Airway epithelial cell (primary cell): ENCODE measurements around the genes FHOD1, C16orf86, THAP11 and LCAT.

- RAMPAGE, long total RNA, result no peak
These were observed at the start of gene FHOD1 for GRCh38 chr16:67247095-67248019. TSS of gene FHOD1 (minus strand) at chr16:67247481.

DNA sequence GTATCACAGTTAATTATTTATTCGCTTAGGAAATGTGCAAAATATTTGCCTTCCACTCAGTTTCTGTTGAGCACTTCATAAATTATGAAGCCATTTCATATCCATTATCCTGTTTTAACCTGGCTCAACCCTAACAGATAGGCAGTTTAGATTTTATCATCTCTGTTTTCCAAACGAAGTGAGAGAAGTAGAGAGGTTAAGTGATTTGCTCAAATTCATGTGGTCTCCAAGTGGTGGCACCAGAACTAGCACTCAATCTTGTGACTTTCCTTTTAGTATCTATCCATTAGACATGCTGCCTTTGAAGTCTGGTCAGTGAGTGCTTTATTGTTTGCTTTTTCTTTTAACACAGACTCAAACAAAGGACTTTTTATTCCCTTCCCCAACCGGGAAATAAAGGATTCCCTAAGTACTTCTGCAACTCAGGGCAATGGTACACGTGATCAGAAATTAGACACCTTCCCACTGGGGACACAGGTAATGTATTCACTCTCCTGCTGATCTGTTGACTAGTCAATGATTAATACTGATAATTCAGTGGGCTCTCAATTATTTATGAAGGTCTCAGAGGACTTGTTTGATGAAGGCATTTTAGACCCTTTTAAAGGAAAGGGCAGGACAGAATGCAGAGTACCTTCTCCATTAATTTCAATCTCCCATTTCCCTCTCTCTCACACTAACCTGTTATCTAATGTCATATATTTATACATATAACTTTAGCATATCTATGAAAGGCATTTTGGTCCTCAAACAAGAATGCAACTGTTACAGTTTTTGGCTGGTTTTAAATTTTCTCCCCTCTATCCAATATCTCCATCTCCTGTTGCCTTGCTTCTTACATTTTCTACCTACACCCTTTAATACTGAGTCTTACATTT is 29.8 kb downstream of the TPPP3 start:
- RAMPAGE, long total RNA, result no peak

- RAMPAGE, long total RNA, result no peak
These were observed 28.3 kb downstream of the TPPP3 start for GRCh38 chr16:67364925-67365490.

DNA sequence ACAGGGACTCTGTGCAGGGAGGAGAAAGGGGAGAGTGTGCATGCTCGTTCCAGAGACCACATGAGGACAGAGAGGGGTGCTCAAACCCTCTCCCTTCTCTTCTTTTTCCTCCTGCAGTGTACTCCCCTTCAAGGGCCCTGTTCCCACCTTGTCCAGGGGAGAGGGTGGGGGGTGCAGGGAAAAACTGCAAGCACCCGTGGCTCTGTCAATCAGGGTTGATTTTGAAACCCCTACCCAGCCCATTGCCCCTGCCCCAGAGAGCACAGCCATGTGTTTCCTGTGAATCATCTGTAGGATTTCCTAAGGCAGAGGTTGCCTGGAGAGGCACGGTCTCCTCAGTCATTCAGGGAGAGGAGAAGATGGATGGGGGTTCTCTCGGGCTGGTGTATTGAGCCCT is 3.3 kb upstream of the AGRP start:
- RAMPAGE, long total RNA, result no peak

DNA sequence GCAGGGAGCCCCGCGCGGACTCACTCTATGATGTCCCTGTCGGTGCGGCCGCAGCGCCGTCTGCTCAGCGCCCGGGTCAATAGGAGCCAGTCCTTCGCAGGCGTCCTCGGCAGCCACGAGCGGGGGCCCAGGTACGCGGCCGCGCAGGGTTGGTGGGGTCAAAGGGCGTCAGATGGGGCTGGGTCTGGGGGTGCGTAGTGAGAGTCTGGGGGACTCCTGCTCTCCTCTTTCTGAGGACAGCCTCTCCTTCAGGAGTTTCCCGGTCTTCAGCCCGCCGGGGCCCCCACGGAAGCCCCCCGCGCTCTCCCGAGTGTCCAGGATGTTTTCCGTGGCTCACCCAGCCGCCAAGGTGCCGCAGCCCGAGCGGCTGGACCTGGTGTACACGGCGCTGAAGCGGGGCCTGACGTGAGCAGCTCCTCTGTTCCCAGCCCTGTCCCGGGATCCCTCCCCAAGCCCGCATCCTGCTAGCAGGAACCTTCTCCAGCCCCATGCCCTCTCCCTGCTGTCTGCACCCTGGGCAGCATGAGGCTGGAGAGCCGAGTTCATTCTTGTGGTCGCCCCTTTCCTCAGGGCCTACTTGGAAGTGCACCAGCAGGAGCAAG is 9.9 kb downstream of the RIPOR1 start:
- RAMPAGE, long total RNA, result no peak

- RAMPAGE, long total RNA, result no peak
These were observed 1.1 kb upstream of the CTCF start for GRCh38 chr16:67561027-67561851.

DNA sequence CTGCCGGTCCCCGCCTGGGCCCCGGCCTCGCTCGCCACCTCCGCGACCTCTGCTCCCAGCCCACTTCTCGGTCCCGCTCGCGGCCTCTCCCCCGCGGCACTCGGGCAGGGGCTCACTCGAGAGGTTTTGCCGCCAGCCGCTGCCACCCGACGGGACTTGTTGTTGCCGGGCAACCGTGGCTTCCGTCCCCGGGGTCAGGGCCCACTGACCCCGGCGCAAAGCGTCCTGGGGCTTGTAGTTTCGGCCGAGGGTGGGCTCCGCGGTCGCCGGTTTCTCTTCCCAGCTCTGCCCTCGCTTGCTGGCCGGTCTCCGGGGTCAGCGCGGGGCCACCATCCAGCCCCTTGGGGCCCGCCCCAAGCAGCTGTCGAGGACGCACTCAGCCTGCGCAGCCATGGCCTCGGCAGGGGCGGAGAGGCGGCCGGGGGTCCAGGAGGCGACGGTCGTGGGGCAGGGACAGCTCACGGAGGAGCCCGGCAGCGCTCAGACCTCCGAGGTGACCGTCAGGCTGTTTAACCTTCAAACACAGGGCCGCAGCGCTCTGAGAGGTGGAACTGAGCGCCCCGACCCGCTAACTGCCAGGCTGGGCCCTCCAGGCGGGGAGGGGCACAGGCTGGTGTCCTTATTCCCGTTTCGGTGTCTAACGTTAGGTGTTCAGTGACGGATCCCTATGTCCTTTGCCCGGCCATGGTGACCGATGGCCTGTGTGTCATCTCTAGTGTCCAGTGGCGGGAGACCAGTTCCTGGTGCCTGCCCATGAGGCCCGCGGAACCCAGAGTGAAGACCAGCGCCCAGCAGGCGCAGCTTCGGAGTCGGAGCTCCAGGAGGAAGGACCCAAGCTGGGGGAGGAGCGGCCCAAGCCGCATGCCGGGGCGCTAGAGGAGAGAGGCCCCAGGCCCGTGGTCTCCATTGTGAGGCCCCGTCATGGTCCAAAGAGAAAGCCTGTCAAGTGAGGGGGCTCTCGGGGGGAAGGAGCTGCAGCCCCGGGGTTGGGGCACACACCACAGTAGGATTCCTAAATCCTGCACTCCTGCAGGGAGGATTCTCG is at the start of gene C16orf86:
TSS of gene C16orf86 (plus strand) at position 235 of the 1,045 bp plus-strand sequence.
- RAMPAGE, long total RNA, result no peak

DNA sequence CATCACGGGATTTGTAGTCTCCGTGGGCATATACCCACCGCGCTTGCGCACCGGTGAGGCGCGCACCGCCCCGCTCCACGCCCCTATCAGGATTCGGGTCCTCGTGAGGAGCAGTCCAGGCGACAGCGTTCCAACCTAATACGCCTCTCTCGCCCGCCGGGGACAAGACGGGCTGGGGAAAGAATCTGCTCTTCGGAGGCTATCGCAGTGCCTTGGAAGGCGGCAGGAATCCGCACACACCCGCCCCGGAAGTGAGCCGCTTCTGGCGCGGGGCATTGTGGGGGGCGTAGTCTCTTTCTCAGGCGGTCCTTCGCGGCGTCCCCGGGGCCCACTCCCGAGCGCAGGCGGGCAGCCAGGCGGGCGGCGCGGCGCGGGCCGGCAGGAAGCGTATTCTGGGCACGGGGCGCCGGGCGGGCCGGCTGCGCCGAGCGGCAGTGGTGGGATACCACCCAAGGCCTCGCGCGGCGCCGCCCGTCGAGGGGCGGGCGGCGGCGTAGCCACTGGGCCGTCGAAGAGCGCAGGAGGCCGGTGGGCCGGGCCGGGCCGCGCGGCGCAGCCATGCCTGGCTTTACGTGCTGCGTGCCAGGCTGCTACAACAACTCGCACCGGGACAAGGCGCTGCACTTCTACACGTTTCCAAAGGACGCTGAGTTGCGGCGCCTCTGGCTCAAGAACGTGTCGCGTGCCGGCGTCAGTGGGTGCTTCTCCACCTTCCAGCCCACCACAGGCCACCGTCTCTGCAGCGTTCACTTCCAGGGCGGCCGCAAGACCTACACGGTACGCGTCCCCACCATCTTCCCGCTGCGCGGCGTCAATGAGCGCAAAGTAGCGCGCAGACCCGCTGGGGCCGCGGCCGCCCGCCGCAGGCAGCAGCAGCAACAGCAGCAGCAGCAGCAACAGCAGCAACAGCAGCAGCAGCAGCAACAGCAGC is at the start of gene THAP11:
TSS of gene THAP11 (plus strand) at position 324 of the 931 bp plus-strand sequence.
- RAMPAGE, long total RNA, result no peak

- RAMPAGE, long total RNA, result no peak
These were observed 1.6 kb downstream of the THAP11 start for GRCh38 chr16:67843719-67844054.

- RAMPAGE, long total RNA, result no peak
These were observed 11.5 kb upstream of the CENPT start for GRCh38 chr16:67858932-67859480.

- RAMPAGE, long total RNA, result no peak
These were observed 11.8 kb upstream of the EDC4 start for GRCh38 chr16:67860979-67861499.

- RAMPAGE, long total RNA, result no peak
These were observed 4.5 kb upstream of the EDC4 start for GRCh38 chr16:67868415-67868745.

DNA sequence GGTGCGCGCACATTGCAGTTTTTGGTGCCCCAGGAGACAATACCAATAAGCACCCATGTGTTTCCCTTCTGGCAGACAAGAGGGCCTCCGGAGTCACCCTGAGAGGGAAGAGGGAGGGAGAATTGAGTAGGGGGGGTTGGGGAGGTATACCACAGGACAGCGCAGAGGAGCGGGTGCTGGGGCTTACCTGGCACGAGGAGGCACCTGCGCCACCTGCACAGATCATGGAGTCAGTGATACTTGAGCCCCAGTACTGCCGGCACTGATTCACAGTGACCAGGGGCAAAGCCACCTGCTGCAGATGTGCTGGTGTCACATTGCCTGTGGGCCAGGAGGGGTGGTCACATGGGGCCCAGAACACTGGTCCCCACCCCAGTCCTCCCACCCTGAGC is 1.7 kb downstream of the CTRL start:
- RAMPAGE, long total RNA, result no peak

GRCh38 chr16:67943931-67944843 is at the start of gene LCAT:
TSS of gene LCAT (minus strand) at chr16:67944120.
- RAMPAGE, long total RNA, result no peak

DNA sequence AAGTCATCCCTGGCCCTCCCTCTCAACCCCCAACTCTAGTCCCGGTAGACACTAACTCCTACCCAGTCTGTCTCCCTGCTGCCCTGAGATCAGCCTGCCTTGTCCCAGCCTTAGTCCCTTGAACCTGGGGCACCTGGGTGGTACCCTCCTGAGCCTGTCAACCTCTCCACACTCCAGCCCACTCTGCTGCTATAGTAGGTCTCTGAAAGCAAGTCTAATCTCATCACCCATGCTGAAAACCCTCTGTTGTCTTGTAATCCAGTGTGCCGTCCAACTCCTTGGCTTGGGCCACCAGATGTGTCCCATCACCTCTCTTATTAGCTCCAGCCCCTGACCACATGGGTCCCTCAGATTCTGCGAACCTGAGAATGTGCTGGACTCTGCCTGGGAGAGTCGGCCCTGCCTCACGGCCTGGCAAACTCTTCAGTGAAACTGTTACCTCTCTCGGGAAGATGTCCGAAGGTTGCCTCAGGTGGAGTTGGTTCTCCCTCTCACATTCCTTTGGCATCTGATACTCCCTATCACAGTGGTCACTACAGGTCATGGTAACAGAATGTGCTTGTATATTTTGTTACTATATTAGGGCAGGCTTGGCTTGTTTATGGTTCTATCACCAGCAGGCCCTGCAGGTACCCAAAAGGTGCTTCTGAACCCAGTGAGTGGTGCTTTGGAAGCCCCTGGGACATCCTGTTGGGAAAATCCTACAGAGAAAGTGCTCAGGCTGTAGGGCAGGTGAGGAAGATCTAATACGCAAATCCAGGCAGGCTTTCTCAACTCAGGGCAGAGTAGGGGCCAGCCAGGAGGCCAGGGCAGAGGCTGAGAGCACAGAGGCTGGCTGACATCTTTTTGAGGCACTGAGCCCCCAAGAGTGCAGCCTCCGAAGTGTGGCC is 9.8 kb downstream of the SLC12A4 start:
- RAMPAGE, long total RNA, result no peak

DNA sequence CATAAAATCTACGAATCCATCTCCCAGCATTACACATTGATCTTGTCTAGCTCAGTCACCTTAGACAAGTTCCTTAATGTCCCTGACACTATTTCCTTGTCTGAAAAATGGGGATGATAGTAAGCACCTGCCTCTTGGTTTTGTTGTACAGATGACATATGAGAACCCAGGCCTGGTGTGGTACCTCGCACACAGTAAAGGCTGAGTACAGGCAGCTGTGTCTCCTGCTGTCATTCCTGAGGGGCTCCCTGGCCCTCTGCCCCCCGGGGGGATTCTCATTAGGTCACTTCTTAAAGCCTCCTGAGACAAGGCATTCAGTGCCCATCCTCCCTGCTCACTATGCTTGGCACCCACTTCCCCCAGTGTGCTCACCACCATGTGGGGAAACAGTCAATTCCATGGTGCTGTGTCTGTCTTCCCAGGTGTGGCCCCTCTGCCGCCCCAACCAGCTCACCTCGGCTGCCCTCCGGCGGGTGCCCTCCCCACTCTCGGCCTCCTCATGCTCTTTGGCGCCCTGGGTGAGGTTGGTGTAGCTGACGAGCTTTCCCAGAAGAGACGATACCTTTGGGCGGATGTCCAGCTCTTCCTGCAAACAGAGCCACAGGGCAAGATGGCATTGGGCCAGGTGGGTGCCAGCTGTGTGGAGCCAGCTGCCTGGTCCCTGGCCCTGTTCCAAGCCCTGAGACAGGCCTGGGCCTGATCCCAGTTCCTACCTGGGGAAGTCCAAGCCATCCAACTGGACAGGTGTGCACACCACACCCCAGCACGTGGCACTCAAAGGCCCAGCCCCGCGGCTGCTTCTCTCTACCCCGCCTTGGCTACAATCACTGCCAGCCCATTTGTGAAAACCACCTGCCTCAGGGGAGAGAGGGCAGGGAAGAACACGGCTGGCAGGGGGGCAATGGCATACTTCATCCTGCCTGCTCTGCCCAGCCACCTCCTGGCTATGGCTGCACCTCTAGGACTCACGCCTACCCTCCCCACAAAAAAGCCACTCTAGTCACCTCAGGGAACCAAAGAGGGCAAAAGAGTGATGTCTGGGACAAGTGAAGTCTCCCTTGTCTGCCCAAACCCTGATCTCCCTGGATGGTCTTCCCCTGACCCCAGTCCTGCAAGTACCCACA is 7.0 kb downstream of the SLC12A4 start:
- RAMPAGE, long total RNA, result no peak

DNA sequence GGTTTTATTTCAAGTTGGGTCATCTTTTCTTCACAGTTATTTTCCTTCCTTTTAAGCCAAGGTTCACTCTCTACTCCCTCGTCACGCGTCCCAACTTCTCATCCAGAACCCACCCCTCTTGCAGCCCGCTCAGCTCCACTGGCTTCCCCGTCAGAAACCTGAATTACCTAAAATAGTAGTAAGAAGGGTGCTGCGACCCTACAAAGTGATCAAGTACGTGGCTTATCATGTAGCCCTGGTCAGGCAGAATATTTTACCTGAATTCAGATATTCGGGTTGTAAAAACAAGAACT is 654 bp downstream of the DUS2 start:
- RAMPAGE, long total RNA, result no peak

GRCh38 chr16:68064692-68065192 is 20.4 kb upstream of the NFATC3 start:
- RAMPAGE, long total RNA, result no peak

DNA sequence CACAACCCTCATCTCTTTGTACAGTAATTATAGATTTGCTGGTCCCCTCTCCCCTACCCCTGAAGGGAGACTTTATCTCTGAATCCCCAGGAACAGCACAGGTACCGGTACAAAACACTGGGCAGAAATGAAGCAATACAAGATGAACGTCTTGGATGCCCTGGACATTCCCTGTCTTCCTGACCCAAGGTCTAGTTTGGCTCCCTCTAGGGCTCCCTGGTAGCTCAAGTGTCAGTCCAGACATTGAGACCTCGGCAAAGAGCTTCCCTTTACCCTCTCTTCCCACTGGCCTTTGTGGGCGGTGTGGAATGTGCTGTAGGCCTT is 1.4 kb upstream of the NFATC3 start:
- RAMPAGE, long total RNA, result no peak

GRCh38 chr16:68084113-68085091 is 768 bp upstream of the NFATC3 start:
- RAMPAGE, long total RNA, result no peak